ENCODE measurements around a stretch of chr17.

GRCh38 chr17:17413761-17414852 lies 62.7 kb upstream of the MED9 start:
- PRO-cap = no peak
CAGE:
- cytosol, long polyA plus RNA = no peak
- long polyA plus RNA = no peak
- nucleus, long polyA plus RNA = no peak

GRCh38 chr17:17487074-17487547 lies 9.1 kb downstream of the RASD1 start:
- PRO-cap = no peak
CAGE:
- cytosol, long polyA plus RNA = no peak
- long polyA plus RNA = no peak
- nucleus, long polyA plus RNA = no peak

GRCh38 chr17:17490895-17492212 lies 4.8 kb downstream of the RASD1 start:
- PRO-cap = no peak
CAGE:
- cytosol, long polyA plus RNA = no peak
- long polyA plus RNA = no peak
- nucleus, long polyA plus RNA = no peak

GRCh38 chr17:17493050-17494143 lies 2.8 kb downstream of the RASD1 start:
- PRO-cap = no peak
CAGE:
- cytosol, long polyA plus RNA = no peak
- long polyA plus RNA = no peak
- nucleus, long polyA plus RNA = no peak

DNA sequence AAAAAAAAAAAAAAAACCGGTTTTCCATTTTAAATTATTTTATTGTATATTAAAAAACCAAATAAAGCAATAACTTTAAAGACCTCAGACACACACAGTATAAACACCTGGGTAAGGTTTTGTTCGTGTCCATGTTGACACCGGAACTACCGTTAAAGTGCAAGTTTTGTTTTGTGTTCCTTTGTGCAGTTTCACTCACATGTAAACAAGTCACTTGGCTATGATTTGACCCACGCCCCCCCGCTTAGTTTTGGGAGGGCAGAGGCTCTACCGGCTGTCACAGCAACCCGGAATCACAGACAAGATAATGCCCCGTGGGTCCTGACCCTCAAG lies 1.8 kb downstream of the RASD1 start:
- PRO-cap = no peak
CAGE:
- cytosol, long polyA plus RNA = no peak
- long polyA plus RNA = no peak
- nucleus, long polyA plus RNA = no peak

- PRO-cap = no peak
CAGE:
- cytosol, long polyA plus RNA = no peak
- long polyA plus RNA = no peak
- nucleus, long polyA plus RNA = no peak
Measured at GRCh38 chr17:17506789-17507558, 10.8 kb upstream of the RASD1 start.

- PRO-cap = no peak
CAGE:
- cytosol, long polyA plus RNA = no peak
- long polyA plus RNA = no peak
- nucleus, long polyA plus RNA = no peak
Measured at GRCh38 chr17:17711661-17712346, 30.5 kb downstream of the RAI1 start.

GRCh38 chr17:17720130-17720474 lies 38.8 kb downstream of the RAI1 start:
- PRO-cap = no peak
CAGE:
- cytosol, long polyA plus RNA = no peak
- long polyA plus RNA = no peak
- nucleus, long polyA plus RNA = no peak

- PRO-cap = no peak
CAGE:
- cytosol, long polyA plus RNA = no peak
- long polyA plus RNA = no peak
- nucleus, long polyA plus RNA = no peak
Measured at GRCh38 chr17:17755053-17755743, 73.9 kb downstream of the RAI1 start.

DNA sequence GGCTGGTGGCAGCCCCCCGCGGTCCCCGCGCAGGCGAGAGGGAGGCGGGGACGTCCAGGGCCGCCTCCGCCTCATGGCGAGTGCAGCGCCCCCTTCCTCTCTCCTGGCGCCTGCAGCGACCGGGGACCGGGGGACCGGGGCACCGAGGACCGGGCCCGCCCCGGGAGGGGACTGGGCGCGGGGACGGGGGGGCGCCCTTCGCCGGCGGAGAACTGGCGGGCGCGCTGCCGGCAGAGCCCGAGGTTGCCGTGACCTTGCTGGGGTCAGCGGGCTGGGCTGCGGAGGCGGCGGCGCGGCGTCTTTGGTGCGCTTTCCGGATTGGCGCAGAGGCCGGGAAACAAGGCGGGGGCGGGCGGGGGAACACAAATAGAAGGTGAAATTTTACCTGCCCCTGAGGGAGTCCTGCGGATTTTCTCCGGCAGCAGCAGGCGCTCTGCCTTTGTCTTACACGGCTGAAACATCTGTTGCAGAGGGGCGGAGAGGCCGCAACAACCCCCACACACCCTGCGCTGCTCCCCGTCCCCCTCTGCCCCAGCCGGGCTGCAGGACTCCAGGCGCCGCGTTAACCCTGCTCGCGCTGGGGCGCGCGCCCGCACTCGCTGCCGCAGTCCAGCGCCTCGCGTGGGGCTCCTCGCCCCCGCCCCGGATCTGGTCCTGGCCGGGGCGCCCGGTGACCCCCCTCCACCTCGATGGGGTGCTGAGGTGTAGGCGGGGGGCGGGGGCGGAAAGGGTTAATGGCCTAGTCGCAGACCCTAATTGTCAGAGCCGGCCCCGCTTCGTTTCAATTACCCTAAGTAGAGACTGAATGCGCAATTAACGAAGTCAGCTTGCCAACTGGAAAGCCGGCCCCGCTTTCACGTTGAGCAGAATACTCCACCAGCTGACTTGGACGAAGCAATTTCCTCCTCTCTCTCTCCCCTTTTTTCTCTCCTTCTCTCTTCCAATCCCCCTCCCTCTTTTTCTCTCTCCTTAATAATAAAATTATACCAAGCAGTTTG lies 53.4 kb downstream of the SREBF1 start:
- PRO-cap = bidirectional peak, plus-strand start at position 395 of the sequence, minus-strand start at position 256 of the sequence
CAGE:
- cytosol, long polyA plus RNA = no peak
- long polyA plus RNA = no peak
- nucleus, long polyA plus RNA = no peak

- PRO-cap = no peak
CAGE:
- cytosol, long polyA plus RNA = no peak
- long polyA plus RNA = no peak
- nucleus, long polyA plus RNA = no peak
Measured at GRCh38 chr17:17805574-17806342, 31.0 kb downstream of the SREBF1 start.

DNA sequence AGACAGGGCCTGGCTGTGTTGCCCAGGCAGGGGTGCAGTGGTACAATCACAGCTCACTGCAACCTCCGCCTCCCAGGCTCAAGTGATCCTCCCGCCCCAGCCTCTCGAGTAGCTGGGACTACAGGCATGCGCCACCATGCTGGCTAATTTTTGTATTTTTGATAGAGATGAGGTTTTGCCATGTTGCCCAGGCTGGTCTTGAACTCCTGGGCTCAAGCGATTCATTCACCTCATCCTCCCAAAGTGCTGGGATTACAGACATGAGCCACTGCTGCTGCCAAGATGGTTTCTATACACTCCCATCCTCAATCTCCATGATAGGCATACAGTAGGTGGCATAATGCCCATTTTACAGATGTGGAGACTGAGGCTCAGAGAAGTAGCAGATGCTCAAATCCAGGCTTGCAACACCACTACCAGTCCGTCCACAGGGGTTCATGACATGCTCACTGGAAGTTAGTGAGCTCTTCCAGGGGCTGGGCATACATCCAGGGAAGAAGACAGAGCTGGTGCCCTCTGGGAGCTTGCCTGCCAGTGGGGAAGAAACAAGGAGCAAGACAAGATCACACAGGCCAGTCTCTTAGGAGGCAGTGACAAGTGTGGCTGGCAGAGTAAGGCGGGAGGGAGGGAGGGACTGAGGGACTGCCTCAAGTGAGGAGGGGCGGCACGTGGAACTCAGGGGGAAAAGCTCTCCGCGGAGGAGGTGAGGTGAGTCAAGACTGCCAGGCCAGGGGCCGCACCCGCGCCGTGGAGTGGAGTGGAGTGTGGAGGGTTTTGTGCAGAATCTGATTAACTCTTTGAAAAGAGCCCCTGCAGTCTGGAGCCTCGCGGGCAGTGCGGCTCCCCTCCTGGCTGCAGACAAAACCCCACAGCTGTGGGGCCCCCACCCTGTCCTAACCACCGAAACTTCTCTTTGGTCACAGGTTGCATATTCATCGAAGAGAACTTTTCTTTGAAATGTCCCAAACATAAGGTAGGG lies 28.0 kb downstream of the SREBF1 start:
- PRO-cap = no peak
CAGE:
- cytosol, long polyA plus RNA = no peak
- long polyA plus RNA = no peak
- nucleus, long polyA plus RNA = no peak

GRCh38 chr17:17814017-17814809 lies 22.6 kb downstream of the SREBF1 start:
- PRO-cap = no peak
CAGE:
- cytosol, long polyA plus RNA = no peak
- long polyA plus RNA = no peak
- nucleus, long polyA plus RNA = no peak

- PRO-cap = no peak
CAGE:
- cytosol, long polyA plus RNA = no peak
- long polyA plus RNA = no peak
- nucleus, long polyA plus RNA = no peak
Measured at GRCh38 chr17:17818410-17818638, 18.5 kb downstream of the SREBF1 start.

- PRO-cap = no peak
CAGE:
- cytosol, long polyA plus RNA = no peak
- long polyA plus RNA = no peak
- nucleus, long polyA plus RNA = no peak
Measured at GRCh38 chr17:17827796-17828101, 9.0 kb downstream of the SREBF1 start.

DNA sequence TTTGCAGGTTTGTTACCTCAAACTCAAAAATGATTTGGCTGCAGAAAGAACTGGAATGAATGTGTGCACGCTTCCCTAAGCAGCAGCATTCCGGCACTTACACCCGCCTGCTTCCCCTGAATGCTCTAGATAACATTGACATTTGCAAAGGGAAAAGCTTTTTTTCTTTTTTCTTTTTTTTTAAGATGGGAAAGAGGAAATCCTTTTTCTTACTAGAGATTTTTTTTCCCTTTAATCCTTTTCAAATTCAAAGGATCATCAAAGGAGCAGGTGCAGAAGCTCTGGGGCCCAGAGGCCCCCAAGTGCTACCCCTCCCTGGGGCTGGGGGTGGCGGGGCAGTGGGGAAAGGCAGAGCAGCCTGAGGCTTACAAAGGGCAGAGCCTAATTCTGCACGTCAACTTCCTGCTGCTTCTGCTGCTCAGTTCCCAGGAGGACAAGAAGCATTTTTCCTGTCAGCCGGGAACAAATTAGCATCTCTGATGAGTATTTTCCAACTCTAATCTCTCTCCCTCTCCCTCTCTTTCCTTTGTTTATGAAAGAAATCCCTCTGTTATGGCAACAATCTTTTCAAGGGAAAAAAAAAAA lies 32.0 kb upstream of the SREBF1 start:
- PRO-cap = no peak
CAGE:
- cytosol, long polyA plus RNA = no peak
- long polyA plus RNA = no peak
- nucleus, long polyA plus RNA = no peak

- PRO-cap = no peak
CAGE:
- cytosol, long polyA plus RNA = no peak
- long polyA plus RNA = no peak
- nucleus, long polyA plus RNA = no peak
Measured at GRCh38 chr17:17943603-17944284, 28.5 kb downstream of the TOM1L2 start.

GRCh38 chr17:18021042-18021570 lies 17.9 kb downstream of the ATPAF2 start:
- PRO-cap = bidirectional peak, plus-strand start at chr17:18021662, minus-strand start at chr17:18021374
CAGE:
- cytosol, long polyA plus RNA = no peak
- long polyA plus RNA = no peak
- nucleus, long polyA plus RNA = no peak

- PRO-cap = no peak
CAGE:
- cytosol, long polyA plus RNA = no peak
- long polyA plus RNA = no peak
- nucleus, long polyA plus RNA = no peak
Measured at GRCh38 chr17:18104945-18105399, 3.6 kb upstream of the MYO15A start.

- PRO-cap = no peak
CAGE:
- cytosol, long polyA plus RNA = no peak
- long polyA plus RNA = no peak
- nucleus, long polyA plus RNA = no peak
Measured at GRCh38 chr17:18181266-18181860, 2.3 kb upstream of the ALKBH5 start.